Osteoblast (primary cell): ENCODE measurements around the genes CPD and GOSR1.

DNA sequence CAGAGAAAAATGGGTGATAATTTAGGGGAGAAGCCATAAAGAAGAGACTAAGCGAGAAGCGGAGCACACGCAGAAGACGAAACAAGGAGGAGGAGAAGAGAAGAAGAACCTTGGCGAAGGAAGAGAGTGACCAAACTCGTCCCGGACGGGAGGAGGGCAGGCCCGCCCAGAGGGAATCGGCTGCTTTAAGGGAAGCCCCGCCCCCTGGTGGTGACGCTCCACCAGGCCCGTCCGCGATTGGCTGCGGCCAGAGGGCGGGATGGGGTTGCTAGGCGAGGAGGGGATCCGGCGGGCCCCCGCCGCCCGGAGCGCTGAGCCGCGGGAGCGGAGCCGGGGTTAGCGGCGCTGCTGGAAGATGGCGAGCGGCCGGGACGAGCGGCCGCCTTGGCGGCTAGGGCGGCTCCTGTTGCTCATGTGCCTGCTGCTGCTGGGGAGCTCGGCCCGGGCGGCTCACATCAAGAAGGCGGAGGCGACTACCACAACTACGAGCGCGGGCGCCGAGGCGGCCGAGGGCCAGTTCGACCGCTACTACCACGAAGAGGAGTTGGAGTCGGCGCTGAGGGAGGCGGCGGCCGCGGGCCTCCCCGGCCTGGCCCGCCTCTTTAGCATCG, at the start of gene CPD:
TSS of gene CPD (plus strand) at position 302 of the 611 bp plus-strand sequence.
- CAGE, long polyA plus RNA = no peak
- RRBS = 2% methylated on average over 16 of the region's 62 CpGs

GRCh38 chr17:30380019-30380579, 1.4 kb downstream of the CPD start:
- CAGE, long polyA plus RNA = no peak
- RRBS = no CpG with 5 or more reads among the region's 5 CpGs

GRCh38 chr17:30477072-30478257, at the start of gene GOSR1:
Gene GOSR1 (plus strand): TSS chr17:30477408.
- CAGE, long polyA plus RNA = start-site peak on the plus strand at chr17:30477402-30477424, 480 and 266 reads in 2 replicates
- RRBS = 2% methylated on average over 19 of the region's 48 CpGs

DNA sequence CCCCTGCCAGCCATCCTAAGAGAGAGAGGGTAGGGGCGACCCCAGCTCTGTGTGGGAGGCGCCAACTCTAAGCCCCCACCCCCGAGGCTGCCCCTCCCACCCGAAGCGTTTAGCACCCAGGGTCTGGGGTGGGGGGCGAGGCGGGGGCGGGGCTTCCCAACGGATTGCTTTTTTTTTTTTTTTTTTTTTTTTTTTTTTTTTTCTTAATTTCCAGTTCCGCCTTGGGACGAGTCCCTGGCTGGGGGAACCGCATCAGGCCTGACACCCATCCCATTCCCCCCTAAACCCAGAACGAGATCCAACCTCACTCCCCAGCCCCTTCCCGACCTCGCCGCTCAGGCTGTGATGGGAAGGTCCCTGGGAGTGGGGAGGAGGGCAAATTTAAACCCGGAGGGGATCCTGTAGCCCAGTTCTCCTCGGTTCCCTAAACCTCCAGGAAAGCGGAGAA, 169.1 kb downstream of the GOSR1 start:
- CAGE, long polyA plus RNA = no peak
- RRBS = no CpG with 5 or more reads among the region's 19 CpGs

DNA sequence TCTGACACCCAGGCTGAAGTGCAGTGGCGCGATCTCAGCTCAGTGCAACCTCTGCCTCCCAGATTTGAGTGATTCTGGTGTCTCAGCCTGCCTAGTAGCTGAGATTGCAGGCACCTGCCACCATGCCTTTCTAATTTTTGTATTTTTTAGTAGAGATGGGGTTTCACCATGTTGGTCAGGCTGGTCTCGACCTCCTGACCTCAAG, 27.5 kb downstream of the ATAD5 start:
- CAGE, long polyA plus RNA = no peak
- RRBS = no CpG with 5 or more reads among the region's 3 CpGs

GRCh38 chr17:30905544-30906132, 400 bp downstream of the TEFM start:
- CAGE, long polyA plus RNA = no peak
- RRBS = no CpG with 5 or more reads among the region's 14 CpGs

- CAGE, long polyA plus RNA = no peak
- RRBS = no CpG with 5 or more reads among the region's 6 CpGs
Measured at GRCh38 chr17:31177249-31177964, 82.6 kb downstream of the NF1 start.

GRCh38 chr17:31186186-31186740, 91.5 kb downstream of the NF1 start:
- CAGE, long polyA plus RNA = no peak
- RRBS = no CpG with 5 or more reads among the region's 6 CpGs

GRCh38 chr17:31187496-31188293, 92.9 kb downstream of the NF1 start:
- CAGE, long polyA plus RNA = no peak
- RRBS = no CpG with 5 or more reads among the region's 7 CpGs

GRCh38 chr17:31524264-31525347, 133.1 kb downstream of the RAB11FIP4 start:
- CAGE, long polyA plus RNA = no peak
- RRBS = no CpG with 5 or more reads among the region's 29 CpGs

DNA sequence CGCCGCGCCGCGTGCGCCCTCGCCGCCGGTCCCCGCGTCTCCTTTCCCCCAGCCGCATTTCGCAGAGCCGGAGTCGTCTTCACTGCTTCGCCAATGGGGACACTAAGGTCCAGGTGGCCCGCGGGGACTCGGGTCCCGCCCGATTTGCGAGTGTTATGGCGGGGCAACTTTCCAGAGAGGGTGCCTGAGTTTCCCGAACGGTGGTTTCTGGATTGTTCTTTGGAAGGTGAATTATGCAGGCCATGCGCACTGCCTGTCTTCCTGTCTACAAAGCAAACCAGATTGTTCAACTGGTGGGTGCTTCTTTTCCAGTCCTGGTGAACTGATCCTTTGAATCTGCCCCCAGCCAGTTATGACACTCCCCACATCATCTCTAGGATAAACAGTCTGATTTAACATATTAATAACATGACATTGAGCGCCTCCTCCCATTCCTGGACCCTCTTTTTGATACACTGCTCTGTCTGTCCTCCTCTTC, 158.9 kb downstream of the RAB11FIP4 start:
- CAGE, long polyA plus RNA = no peak
- RRBS = no CpG with 5 or more reads among the region's 27 CpGs

DNA sequence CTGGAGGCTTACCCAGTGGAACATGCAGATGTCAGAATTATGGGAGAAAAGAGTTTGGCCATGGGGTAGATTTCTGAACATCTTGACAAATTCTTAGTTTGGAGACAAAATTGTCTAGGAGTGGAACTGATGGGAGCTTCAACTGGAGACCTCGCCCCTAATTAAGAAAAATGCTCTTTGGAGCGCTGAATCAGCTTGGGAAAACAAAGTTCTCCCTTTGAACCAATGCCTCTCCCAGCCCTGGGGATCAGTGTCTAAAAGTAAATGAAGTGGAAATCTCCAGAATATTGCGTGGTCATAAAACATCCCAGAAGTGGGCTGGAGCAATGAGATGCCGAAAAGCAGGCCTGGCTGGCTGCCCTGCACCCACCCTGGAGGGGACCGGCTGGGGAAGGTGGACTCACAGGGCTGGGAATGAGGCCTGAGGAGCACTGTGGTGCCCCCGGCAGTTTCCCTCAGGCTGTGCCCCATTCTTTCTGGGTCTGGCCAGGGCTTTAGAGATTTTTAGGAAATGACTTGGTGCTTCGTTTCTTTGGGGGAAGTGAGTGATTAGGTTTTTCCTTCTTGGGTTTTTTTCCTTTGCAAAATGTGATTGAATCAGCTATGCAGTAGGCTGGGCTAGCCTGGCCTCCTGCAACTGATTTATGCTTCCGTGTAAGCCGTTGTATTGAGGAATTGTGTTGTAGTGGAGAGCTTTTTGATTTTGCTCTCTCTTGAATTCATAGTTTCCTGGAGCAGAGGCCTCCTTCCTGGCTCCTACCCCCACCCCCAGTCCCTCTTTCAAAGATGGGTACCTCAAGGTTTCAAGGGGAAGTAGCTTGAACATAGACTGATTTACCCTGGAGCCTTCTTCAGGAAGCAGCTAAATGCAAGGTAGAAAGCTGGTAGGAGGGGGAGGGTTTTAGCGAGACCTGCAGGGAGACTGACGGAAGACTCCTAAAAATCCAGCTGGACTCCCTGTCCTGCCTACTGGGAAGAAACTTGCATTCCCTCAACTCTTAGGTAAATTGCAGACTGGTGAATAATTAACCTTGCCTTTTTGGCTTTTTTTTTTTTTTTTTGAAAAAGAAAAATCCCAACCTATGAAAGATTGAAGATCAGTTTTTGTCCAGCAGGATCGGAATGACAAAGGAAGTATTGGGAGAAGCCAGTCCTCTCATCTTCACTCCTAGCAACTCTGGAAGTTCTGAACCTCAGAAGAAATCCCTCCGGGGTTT, 170.2 kb downstream of the RAB11FIP4 start:
- CAGE, long polyA plus RNA = no peak
- RRBS = 3% methylated on average over 2 of the region's 13 CpGs

DNA sequence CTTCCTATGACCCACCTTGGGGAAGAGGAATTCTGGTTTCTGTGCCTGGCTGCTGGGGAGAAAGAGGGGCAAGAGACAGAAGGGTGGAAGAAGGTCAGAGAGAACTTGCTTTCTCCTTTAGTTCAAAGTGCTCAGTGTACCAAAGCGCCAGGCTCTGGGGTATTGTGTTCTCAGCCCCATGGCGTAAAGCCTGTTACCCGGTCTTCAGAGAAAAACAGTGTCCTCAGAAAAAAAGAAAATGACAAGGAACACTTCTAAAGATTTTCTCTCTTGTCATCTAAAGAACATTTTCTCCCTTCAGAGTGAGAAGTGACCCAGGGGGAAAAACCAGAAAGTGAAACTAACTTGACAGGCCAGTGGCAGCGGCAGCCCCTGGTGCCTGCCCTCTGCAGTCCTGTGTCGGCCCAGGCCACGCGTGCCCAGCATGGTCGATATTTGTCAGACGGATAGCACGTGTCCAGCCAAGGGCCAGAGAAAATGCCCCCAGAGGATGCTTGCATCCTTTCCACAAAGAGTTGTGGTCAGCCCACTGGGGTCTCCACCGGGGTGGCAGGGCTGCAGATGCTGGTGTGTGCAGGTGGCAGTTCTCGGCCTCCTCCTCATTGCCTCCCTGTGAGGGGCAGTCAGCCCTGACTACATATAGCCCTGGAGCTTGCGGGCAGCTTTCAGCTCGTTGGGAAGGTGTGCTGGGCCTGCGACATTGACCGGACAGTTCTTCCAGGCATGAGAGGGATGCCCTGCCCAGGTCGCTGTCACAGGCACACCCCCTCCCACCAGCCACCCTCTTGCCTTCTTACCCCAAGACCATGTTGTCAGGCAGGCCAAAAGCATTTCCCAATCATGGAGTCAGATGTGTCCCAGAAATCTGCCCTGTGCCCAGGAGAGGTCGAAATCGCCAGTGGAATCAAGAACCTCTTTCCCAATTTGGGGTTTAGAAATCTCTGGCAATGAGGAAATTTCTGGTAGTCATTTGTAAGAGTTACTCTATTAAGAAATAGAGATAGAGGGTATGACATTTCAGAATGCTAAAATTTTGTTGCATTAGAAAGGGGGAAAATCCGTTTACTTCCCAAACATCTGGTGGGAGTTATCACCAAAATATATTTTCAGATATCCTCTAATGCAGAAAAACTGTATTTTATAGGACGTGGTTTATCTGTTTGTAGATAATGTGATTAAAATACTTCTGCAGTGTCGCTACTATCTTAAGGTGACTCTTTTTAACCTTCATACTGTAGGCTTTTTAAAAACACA, 176.8 kb downstream of the RAB11FIP4 start:
- CAGE, long polyA plus RNA = no peak
- RRBS = no CpG with 5 or more reads among the region's 22 CpGs

DNA sequence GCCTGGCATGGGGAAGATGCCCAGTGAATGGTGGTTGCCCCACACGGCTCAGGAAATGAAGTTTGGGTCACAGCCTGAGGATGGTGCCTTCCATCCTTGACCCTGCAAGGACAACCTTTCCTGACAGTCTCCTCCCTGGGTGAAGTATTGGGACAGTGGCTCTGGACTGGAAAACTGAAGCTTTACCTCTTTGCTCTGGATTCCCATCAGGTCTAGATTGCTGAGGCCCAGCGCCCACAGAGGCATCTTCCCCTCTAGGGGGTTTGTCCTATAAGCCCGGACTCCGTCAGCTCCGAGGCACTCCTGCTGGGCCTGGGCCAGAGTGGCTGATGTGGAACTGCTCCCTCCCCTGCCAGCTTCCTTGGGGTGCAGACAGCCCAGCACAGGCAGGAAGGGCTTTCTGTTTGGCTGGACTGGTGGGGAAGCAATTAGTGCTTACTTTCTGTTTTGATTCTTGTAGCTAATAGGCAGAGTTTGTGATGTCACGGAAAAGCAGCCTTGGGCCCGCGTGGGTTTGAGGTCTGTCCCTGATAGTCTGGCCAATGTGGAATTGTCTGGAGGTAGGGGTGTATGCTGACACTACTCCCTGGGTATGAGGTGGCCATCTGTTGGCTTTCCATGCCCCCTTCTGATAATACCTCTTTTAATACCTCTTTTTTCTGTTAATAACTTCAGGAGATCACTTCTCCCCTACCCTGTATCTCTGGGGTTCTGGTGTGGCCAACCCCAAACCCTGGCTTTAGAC, 190.6 kb downstream of the RAB11FIP4 start:
- CAGE, long polyA plus RNA = no peak
- RRBS = no CpG with 5 or more reads among the region's 8 CpGs

- CAGE, long polyA plus RNA = no peak
- RRBS = no CpG with 5 or more reads among the region's 5 CpGs
Measured at GRCh38 chr17:31975338-31975865, 31.8 kb upstream of the LRRC37B start.

DNA sequence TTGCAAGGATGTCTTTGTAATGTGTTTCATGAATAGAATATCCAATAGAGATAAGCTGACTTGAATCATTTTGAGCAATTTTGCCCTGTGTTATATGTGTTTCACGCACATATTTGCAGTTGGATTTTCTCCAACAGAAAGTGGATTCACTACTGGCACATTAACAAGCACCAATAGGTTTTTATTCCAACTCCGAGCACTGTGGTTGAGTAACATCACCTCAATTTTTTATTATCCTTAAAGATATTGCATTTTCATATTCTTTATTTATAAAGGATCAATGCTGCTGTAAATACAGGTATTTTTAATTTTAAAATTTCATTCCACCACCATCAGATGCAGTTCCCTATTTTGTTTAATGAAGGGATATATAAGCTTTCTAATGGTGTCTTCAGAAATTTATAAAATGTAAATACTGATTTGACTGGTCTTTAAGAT, 7.2 kb upstream of the LRRC37B start:
- CAGE, long polyA plus RNA = no peak
- RRBS = no CpG with 5 or more reads among the region's 2 CpGs

- CAGE, long polyA plus RNA = no peak
- RRBS = no CpG with 5 or more reads among the region's 2 CpGs
Measured at GRCh38 chr17:32303656-32304170, 38.1 kb downstream of the RHBDL3 start.

DNA sequence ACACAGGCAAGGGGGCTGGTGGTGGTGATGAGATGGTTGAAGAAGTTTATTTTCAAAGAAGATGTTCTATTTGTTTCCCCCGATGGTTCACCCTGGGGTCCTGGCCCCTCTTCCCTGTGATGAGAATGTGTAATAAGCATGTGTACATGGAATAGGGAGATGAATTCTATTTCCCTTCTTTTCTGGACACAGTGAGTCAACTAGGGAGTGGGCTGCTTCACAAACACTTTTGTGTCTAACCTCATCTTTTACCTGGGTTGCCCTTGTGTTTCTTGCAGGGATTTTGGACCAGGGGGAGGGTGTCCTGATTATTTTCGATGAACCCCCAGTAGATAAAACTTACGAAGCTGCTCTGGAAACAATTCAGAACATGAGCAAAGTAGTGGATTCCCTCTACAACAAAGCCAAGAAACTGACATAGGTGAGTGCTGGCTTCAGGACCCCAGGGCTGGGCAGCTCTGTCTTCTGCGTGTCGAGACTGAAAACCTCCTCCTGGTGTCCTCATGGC, 6.5 kb upstream of the CDK5R1 start:
- CAGE, long polyA plus RNA = no peak
- RRBS = no CpG with 5 or more reads among the region's 5 CpGs

GRCh38 chr17:32869957-32870476, 6.9 kb downstream of the MYO1D start:
- CAGE, long polyA plus RNA = no peak
- RRBS = no CpG with 5 or more reads among the region's 3 CpGs

DNA sequence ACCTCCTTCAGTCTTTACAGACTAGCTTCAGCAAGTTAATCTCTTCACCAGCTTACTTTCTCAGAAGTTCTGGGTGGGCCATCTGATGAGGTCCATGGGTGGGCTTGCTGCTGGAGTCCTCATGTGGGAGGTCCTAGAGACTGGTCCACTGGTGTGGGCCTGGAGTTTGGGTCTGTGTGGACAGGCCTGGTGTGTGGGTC, 254.0 kb upstream of the CCL2 start:
- CAGE, long polyA plus RNA = no peak